Peyer's patch (tissue), 4 donors: ENCODE measurements around a stretch of chr11.

- PRO-cap: no peak
- RAMPAGE, long total RNA, 4 experiments: no peak in any of the 4 experiments
Observed at GRCh38 chr11:69396551-69397132, 102.7 kb downstream of the MYEOV start.

- PRO-cap: no peak
- RAMPAGE, long total RNA, 4 experiments: no peak in any of the 4 experiments
Observed at GRCh38 chr11:69427556-69427818, 133.5 kb downstream of the MYEOV start.

DNA sequence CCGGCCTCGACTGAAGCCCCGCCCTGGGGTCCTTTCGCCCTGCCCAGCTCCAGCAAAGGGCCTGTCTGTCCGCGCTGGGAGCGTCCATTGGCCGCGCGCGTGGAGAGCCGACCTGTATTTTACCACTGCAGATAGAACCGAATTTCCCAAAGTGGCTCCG, 179 bp upstream of the LTO1 start:
- PRO-cap: bidirectional peak, plus-strand start at position 68 of the sequence, minus-strand start outside the sequence
- RAMPAGE, long total RNA, 4 experiments: no peak in any of the 4 experiments

- PRO-cap: no peak
- RAMPAGE, long total RNA, 4 experiments: no peak in any of the 4 experiments
Observed at GRCh38 chr11:69819469-69819837, 237 bp upstream of the FGF3 start.

DNA sequence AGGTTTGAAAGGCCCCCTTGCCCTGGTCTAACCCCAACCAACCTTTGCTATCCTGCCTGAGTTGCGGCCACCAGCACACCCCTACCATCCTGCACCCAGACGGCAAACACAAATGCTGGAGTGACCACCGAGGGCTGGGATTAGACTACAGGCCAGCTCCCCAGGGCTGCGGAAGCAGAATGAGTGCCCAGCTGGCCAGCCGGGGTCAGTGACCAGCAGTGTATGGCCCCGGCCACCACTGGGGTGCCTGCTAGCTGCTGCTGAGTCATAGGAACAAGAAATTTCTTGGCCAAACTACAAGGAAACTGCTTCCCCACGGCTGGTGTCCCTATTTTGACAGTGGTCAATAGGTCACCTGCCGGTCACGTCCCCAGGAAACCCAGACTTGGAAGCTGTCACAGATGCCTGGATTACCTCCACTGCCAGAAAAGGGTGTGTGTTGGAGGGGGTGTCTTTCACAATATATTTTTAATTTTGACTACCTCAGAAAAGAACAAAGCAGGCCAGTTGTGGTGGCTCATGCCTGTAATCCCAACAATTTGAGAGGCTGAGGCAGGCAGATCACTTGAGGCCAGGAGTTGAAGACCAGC, 81.4 kb upstream of the FGF3 start:
- PRO-cap: no peak
- RAMPAGE, long total RNA, 4 experiments: no peak in any of the 4 experiments

DNA sequence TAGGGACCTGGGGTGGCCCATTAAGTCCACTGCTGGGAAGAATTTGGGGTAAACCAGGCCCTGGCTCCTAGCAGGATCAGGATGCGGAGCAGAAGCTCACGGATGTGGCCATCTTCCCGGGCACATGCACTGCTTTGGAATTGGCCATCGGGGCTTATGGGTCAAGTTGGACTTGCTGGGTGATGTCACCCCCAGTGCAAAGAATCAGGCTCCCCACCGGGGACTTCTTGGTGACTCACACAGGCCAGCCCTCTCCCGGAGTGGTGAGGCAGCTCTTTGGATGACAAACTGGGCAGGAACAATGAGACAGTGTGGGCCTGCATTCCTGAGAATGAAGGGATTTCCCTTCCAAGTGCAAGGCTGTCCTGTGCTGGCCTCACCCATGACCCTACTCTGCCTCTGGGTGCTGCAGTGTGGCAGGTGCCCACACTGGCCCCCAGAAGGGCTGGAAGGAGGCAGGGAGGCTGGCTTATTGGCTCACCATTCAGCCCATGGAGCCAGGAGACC, 128.8 kb upstream of the ANO1 start:
- PRO-cap: no peak
- RAMPAGE, long total RNA, 4 experiments: no peak in any of the 4 experiments

DNA sequence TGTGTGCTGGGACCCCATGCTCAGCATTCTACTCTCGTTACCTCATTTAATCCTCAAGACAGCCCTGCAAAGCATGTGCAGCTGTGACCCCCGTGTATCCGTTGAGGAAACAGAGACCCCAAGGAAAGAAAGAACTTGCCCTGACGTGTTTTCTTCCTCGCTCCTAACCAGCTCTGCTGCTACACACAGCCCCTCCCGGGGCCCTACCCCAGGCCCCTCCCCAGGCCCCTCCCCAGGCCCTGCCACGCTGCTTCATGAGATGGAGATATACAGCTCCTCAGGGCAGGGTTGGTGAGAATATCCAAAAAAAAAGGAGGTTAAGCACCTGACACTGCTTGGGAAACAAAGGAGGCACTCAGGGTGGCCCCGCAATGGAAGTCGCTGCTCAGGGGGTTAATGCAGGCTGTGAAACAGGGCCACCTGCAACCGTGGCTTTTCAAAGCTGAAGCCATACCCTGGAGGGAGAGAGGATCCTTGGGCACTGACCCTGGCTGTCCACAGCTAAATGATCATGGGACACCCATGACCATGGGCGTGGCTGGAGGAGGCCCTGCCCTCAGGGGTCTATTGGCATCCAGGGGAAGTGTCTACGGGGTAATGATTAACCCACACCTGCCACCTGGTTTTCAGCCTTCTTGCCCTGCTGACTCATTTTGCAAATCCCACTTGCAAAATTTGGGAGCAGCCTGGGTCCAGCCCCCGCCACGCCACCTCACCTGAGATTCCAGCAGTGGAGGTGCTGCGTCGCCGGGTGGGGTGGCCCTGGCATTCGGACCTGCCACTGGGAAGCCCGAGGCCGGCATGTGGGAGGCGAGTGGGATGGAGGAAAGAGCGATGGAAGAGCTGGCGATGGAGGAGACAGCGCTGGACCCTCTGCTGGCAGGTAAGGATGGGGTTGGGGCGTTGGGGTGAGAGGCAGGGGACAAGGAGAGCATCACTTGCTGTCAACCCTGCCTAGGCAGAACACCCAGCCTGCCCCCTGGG, 112.1 kb upstream of the ANO1 start:
- PRO-cap: no peak
- RAMPAGE, long total RNA, 4 experiments: start-site peak on the plus strand in 4 of 4 experiments, centred at positions 648 to 708 of the sequence, 7 to 46 reads per replicate

GRCh38 chr11:69966827-69967333, 111.2 kb upstream of the ANO1 start:
- PRO-cap: no peak
- RAMPAGE, long total RNA, 4 experiments: no peak in any of the 4 experiments

DNA sequence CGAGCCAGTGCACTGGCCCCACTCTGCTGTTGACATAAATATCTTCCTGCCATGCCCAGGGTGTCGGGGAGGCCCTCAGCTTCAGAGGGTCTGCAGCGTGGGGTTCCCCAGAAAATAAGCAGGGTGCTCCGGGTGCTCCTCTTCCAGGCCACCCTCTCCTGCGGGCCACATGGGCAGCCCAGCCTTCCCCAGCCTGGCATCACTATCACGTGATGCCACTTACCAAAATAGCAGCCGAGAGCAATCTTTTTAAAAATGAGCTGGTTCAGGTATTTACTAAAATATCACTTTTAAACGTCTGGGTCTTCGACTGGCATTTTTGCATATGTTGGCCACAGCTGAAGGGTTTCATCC, 94.7 kb upstream of the ANO1 start:
- PRO-cap: no peak
- RAMPAGE, long total RNA, 4 experiments: no peak in any of the 4 experiments

DNA sequence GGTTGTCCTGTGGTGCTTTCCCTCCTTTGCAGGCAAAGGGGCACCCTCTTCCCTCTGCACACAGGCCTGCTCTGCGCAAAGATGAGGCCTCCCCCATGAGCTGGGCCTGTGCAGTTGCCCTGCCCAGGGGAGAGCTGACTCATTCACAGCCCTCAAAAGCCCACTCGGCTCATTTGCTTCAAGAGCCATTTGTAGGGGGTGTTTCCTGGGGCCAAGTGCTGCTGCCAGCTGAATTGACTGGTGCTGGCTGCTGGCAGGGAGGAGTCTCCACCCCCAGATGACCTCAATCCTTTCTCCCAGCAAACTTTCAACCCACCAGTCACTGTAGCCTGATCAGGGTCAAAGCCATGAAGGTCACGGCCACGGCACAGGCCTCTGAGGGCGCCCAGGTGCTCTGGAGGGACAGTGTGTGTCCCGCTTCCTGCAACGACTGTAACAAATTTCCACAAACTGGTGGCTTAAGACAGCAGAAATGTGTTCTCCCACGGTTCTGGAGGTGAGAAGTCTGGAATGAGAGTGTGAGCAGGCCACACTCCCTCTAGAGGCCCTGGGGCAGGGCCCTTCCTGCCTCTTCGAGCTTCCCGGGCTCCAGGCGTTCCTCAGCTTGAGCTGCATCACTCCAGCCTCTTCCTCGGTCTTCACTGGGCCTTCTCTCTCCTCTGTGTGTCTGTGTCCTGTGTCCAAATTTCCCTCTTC, 48.7 kb upstream of the ANO1 start:
- PRO-cap: no peak
- RAMPAGE, long total RNA, 4 experiments: no peak in any of the 4 experiments

- PRO-cap: unidirectional peak, minus-strand start at chr11:70204350; unidirectional peak, minus-strand start at chr11:70204434
- RAMPAGE, long total RNA, 4 experiments: start-site peak on the plus strand in 1 of 4 experiments, at chr11:70204430-70204518 at its widest, 5 reads per replicate
Observed at GRCh38 chr11:70204189-70204978, 1.3 kb downstream of the FADD start.

DNA sequence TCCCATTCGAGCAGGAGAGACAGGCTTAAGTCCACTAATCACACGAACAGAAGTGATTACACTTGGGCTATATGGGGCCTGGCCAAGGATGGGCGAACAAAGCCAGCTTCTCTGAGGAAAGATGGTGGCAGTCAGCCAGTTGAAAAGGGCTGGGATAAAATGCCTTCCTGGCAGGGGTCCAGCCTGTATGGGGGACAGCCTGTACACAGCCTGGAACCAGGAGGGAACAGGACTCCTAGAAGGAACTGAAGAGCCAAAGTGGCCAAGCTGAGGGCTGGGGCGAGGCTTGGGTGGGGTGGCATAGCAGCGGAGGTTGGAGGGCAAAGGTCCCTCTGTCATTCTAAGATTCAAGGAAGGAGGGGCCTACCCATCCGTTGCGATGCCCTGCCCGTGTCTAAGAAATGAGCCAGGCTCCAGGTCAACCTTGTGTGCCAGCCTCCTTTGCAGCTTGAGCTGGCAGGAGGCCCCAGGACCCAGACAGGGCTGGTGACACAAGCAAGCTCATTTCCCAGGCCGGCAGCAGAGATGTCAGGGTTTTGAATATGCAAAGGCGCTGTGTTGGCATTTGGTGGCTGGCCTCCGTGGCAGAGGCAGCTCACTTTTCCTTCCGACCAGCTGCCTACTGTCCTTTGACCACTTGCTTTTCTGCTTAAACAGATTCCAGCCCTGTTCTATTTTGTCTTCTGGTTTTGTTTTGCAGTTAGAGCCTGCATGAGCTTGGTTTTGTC, 22.7 kb downstream of the FADD start:
- PRO-cap: bidirectional peak, plus-strand start at position 345 of the sequence, minus-strand start at position 247 of the sequence
- RAMPAGE, long total RNA, 4 experiments: no peak in any of the 4 experiments

GRCh38 chr11:70319642-70320240, 49.3 kb downstream of the PPFIA1 start:
- PRO-cap: no peak
- RAMPAGE, long total RNA, 4 experiments: no peak in any of the 4 experiments

DNA sequence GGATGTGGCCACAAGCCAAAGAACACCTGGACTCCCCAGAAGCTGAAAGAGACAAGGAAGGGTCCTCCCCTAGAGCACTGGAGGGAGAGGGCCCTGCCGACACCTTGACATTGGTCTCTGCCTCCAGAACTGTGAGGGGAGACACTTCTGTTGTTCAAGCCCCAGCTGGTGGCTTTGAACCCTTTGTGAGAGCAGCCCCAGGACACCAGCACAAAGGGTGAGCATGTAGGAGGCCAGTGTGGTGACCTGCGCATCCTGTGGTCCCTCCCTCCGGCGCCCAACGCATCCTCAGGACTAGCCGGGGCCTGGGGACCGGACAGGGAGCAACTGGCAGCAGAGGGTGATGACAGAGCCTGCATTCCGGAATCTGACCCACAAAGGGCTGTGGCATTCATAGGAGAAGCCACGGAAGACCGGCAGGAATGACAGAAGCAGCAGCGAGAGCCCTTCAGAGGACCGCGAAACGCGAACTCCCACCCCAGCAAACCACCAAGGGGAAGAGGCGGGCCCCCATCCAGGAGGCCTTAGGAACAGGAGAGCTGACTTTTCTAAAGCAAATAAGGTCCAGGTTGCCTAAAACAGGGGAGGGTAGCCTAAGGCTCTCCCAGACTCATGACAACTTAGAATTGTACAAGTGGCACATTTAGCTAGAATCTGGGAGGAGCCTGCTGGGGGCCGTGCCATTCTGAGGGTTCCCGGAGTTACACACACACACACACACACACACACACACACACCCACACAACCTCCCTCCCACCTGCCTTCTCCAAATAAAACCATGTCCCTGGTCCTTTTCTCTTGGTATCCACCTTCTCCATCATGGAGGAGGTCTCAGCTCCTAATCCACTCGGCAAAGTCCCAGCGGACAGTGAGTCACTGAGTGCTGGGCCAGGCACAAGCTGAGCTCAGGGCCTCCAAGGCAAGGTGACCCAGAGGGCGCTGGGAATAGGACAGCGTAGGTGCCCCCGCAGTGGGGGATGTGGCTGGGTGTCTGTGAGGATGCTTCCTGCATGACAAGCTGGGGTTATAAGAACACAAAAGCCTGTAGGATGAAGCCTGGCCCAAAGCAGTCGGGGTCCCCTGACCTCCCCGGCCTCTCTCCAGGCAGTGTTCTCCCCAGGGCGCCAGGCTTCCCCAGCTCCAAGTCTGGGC, 232.7 kb downstream of the CTTN start:
- PRO-cap: no peak
- RAMPAGE, long total RNA, 4 experiments: no peak in any of the 4 experiments

DNA sequence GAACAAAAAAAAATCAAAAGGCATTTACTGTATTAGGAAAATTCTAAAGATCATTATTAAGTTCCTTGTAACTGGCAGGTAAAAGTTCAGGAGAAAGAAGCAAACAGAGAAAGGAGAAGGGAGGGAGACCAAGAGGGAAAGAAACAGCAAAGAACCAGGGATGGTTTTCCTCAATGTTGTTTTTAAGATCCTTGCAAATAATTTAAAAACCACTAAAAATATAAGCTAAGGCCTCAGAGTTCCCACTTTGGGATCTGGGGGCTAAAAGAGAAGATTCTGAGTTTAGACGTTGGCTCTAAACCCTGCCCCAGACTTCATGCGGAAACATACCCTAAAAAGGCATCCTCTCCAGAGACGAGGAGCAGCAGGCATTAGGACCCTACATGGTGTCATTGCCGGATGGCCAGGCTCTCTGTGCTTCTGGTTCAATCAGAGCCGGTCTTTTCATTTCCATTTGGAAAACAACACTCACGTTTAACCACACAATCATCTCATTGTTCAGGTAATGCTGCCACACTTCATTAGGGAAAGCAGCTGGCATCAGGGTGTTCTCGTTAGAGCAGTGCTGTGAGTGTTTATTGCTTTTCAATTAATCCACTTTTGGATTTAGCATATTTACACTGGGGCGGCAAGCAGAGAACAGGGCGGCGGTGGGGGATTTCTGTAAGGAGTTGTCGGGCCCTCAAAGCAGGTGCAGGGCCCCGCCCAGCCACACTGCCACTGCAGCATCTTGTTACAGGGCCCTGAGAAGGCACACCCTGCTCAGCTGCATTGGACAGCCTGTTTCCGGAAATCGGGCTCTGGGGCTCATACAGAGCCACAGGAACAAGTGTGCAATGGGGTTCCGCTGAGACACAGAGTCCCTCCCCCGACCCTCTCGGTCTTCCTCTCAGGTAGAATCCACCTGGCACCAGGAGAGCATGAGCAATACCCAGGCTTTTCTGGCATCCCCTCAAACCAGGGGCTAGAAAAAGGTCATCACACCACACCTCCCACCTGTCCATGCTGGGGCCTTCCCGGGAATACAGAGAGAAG, 338.6 kb downstream of the SHANK2 start:
- PRO-cap: no peak
- RAMPAGE, long total RNA, 4 experiments: no peak in any of the 4 experiments

DNA sequence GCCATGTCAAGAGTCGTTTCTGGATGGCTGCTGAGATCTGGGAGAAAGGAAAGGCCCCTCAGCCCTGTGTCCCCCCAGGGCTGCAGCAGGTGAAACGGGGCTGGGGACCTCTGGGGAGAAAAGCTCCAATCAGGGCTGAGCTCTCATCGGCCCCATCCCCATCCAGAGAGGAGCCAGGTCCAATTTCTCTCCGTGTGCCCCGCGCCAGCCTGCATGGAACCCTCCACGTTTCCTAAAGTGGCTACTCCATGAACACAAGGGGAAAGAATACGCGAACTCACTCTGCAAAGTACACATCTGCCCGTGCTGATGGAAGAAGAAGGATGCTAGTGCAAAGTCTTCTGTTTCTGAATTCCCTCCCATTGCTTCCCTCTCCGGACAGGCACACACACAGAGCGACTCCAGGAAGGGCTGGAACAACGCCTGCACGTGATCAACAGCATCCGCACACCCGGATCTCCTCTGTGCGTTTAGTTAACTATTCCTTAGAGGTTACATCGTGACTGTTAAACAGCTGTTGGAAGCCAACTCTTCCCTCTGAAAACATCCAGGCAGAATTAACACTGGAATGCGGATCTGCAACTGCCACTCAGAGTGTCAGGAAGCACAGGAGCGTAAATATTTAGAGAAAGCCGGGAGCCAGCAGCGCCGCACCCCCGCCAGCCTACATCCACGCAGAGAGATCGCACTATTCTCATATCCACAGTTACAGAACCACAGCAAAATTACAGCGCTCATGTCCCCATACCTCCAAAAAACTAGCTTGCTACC, 46.4 kb downstream of the SHANK2 start:
- PRO-cap: no peak
- RAMPAGE, long total RNA, 4 experiments: start-site peak on the minus strand in 1 of 4 experiments, centred at position 380 of the sequence, 6 reads per replicate

DNA sequence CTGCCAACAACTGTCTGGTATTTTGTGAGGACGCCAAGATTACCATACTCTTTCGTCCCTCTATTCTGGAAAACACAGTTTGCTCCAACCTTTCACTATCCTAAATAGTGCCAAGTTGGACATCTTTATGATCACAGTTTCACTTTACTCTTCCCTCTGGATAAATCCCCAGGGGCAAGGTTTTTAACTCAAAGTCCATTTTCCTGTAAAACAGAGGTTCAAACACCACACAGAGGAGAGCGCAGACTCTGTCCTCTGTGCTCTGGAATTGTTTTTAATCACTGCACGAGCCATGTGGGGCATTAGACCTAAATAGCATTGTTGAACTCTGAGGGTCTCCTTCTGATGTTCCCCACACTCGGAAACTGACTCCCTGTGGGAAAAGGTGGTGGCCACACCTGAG, 39.1 kb downstream of the SHANK2 start:
- PRO-cap: no peak
- RAMPAGE, long total RNA, 4 experiments: no peak in any of the 4 experiments

DNA sequence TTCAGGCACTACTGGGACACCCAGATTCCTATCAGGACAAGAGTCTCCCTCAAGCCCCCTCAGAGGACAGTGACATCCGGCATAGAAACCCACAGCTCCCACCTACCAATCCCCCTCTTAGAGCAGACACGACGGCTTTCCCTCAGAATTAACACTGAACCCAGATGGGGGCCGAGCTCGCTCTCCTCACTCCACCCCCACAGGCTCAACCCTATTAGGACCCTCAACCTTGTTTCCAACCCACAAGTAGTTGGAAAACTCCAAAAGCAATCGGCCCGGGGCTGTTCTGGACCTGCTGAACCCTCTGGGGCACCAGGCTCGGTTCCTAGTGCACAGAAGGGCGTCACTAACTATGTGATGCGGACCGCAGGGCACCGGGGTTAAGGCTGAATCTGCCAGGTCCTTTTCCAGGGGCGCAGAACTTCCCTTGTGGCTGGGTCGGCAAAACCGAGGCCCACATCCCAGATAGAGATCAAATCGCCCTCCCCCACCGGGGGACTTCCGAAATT, 1.9 kb downstream of the SHANK2 start:
- PRO-cap: no peak
- RAMPAGE, long total RNA, 4 experiments: no peak in any of the 4 experiments

GRCh38 chr11:71251712-71252304, 569 bp downstream of the SHANK2 start:
- PRO-cap: no peak
- RAMPAGE, long total RNA, 4 experiments: no peak in any of the 4 experiments

- PRO-cap: no peak
- RAMPAGE, long total RNA, 4 experiments: no peak in any of the 4 experiments
Observed at GRCh38 chr11:71312102-71312301, 59.6 kb upstream of the SHANK2 start.